ENCODE measurements around a stretch of chr3.

DNA sequence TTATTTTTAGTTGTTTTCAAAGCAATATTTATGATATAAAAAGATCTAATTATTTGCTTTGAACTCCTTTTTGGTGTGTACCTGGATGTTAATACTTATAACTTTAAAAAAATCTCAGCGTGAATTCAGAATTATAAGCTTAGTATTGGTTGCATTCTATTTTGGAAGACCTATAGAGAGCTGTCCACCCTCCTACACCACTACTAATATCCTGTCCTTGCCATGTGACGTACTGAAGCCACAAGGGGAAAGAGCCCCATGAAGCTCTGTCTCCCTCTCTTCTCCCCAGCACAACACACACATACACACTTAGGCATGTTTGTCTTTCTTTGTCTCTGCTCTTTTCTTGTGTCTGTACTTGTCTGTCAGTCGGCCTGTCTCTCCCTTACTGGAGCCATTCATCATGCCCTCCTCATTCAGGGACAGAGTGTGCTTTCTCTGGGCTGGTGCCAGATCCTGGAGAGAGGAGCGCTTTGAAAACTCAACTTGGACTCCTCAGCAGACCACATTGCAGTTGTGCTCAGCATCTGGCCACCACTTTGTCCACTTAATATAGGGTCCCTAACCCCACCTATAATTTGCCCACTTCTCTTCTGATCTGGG, 47.6 kb downstream of the PSMD6 start:
- RRBS, result no CpG with 5 or more reads among the region's 4 CpGs

DNA sequence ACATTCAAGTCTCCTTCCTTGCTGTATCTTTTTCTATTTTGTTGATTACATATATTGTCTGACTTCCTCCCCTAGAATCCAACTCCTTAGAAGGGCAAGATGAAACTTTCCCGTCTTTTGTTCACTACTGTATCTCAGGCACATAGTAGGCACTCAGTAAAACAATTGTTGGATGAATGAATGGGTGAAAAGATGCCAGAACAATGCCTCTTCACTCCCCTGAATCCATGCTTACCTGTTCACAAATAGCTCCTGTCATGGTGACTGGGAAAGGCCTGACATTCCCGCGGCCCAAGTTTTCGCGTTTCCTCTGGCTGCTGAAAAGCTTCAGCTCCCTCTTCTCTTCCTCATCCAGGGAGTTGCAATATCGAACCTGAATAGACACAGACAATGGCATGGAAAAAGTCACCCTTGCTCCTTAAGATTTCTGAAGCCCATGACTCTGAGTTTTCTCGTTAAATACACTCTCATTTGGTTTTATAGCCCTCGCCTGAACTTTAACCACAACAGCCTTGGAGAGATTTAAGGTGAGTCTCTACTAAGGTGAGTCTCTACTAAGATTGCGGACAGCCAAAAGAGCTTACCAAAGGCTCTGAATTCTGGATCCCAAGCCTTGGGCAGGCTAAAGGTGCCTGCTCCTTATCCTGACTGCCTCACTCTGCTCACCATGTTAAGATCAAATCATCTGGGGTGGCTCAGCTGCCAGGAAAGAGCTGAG, 65.4 kb downstream of the PRICKLE2 start:
- RRBS, result no CpG with 5 or more reads among the region's 9 CpGs

- RRBS, result no CpG with 5 or more reads among the region's 11 CpGs
Observed at GRCh38 chr3:64546665-64547089, 141.1 kb downstream of the ADAMTS9 start.

- RRBS, result 2% methylated on average over 7 of the region's 49 CpGs
Observed at GRCh38 chr3:64684630-64685617, 2.9 kb downstream of the ADAMTS9 start.

- RRBS, result no CpG with 5 or more reads among the region's 38 CpGs
Observed at GRCh38 chr3:64686418-64686992, 1.3 kb downstream of the ADAMTS9 start.

GRCh38 chr3:64954835-64955324, 267.1 kb upstream of the ADAMTS9 start:
- RRBS, result no CpG with 5 or more reads among the region's 4 CpGs

- RRBS, result no CpG with 5 or more reads among the region's 5 CpGs
Observed at GRCh38 chr3:65145878-65146576, 458.2 kb upstream of the ADAMTS9 start.

DNA sequence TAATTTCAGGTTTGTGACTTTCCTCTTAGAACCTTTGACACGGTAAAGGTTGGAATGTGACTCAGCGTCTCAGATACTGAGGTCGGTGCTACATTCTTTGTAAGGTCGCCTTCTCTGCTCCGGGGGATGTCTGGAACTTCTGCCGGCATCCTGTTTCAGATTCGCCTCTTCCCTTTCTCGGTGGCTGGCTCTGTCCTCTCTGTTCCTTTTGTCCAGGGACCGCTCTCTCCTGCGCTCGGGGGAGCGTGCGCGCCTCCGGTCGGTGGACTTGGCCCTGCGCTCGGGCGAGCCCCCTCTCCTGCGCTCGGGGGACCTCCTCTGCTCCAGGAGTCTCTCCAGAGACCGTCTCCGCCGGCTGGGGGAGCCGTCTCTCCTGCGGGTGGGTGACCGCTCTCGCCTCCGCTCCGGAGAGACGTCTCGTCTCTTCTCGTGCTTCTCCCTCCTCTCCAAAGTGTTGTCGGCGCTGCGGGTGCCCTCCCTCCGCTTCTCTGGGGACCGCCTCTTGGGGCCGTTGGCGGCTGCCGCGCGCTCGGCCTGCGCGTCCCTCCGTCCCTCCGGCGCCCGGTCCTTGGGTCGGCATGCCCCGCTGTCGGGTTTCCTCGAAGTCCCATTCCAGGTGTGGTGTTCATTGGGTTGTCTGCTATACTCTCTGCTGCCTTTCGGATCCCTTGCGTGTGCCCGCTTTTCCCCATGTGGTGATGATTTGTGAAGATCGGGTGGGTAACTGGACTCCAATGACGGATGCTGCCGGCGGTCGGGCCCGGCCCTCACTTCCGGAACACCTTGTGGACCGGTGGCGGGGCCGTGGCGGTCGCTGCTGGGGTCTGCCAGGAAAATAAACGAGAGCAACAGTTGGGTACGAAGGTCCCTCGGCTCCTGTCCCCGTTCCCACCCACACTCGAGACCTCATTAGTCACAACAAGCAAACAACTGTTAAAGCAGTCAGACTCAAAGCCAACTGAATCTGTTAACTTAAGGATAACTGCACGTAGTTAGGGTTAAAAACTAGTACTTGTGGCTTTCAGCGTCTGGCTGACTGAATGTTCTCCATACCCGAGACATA, 668.8 kb upstream of the ADAMTS9 start:
- RRBS, result 86% methylated on average over 21 of the region's 77 CpGs

GRCh38 chr3:65889354-65889706, 149.4 kb downstream of the MAGI1 start:
- RRBS, result no CpG with 5 or more reads among the region's 3 CpGs

DNA sequence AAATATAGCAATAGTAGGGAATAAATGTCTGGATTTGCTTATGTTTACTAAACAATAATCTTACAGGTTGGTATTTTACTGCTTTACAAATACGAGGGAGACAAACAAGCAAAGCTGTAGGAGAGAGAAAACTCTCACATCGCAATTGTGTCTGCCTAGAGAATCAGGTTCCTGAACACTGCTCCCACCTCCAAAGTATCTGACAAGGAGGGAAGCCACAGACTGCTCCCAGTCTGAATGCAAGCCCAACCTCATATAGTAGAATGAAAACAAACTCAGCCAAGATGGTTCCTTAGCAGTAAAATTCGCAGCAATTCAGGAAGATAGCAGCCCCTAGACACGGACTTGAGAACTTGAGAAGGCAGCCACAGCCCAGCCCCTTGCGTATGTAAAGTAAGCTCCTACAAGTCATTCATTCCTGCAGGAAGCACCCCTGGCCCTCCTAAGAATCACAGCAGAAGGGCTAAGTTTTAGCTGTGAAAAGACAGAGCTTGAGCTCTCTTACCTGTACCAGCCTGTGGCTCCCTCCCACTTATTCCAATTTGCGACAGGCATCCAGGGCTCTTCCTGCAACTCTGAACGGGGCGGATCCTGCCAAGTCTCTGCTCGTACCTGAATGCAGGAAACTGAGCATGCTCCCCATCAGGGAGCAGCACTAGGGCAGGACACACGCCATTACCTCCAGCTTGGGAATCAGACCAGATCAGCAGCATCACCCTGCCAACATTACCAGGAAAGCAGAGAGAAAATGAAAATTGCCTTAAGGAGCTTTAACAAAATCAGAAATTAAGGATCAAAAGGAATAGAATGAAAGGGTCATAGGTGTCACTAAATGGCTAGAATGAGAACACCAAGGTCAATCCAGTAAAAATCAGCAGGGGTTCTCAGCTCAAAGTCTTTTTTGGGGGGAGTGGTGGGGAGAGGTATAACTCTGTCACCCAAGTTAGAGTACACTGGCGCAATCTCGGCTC, 136.3 kb downstream of the MAGI1 start:
- RRBS, result no CpG with 5 or more reads among the region's 12 CpGs

DNA sequence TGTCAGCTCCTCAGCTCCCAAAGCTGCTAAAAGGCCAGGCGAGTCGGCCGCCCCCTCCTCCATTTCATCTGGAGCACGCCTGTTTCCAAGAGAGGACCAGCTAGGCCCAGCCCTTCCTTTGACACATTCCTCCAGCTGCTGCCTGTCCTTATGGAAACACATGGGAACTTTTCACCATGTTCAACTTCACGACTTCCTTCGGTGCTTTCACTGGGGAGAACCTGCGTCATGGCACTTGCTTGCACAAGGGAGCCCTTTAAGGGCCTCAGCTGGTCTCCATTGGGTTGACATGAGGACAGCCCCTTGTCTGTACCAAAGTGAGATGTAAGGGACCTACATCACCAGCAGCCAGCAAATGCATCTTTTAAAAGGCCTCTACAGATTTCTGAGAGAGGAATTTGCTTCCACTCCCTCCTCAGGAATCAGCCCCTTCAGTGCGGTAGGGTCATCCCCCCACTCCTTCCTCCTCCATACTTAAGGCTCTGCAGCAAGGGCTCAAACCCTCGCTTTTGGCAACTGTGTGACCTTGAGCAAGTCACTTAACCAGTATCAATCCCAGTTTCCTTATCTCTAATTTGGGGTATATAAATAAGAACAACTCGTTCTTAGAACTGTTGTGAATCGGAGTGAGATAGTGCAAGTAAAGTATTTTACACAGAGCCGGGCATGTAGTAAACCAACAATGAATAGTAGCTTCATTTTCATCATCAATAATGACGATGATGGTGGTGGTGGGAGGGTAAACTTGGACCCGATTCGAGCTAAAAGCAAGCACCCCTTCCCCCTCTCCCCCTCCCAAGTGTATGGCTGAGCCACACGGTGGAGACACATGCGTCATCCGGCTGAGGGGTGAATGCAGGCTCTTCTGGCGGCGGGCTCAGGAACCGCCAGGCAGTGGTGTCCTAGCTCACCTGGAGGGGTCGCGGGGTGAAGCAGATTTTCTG, 1.8 kb downstream of the MAGI1 start:
- RRBS, result no CpG with 5 or more reads among the region's 23 CpGs

DNA sequence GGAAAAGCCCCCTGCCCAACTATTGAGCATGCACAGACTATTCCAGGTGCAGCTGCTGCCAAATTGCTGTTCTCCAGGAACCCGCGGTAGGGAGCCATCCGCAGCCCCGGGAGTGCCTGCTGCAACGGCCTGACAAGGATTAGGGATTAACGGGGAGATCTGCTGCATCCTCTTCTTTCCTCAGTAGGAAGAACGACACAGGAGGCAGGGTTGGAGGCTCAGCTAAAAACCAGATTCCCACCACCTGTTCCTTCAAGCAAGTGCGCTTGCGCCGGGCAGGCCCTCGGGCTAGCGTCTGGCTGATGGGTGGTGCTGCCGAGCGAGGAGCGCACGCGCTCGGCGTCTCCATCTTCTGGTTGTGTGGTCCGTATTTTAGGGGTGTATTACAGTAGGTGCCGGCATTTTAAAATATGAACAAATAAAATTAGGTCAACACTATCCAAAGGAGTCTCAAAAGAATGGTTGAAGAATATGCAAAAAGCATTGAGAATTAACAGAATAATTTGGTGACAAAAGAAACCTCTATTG, 25.4 kb upstream of the SLC25A26 start:
- RRBS, result no CpG with 5 or more reads among the region's 21 CpGs

DNA sequence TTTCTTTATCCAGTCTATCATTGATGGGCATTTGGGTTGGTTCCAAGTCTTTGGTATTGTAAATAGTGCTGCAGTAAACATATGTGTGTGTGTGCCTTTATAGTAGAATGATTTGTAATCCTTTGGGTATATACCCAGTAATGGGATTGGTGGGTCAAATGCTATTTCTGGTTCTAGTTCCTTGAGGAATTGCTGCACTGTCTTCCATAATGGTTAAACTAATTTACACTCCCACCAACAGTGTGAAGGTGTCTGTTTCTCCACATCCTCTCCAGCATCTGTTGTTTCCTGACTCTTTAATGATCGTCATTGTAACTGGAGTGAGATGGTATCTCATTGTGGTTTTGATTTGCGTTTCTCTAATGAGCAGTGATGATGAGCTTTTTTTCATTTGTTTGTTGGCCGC, 86.1 kb downstream of the SLC25A26 start:
- RRBS, result no CpG with 5 or more reads among the region's 3 CpGs

- RRBS, result 97% methylated on average over 2 of the region's 24 CpGs
Observed at GRCh38 chr3:66412505-66413472, 88.0 kb downstream of the LRIG1 start.

DNA sequence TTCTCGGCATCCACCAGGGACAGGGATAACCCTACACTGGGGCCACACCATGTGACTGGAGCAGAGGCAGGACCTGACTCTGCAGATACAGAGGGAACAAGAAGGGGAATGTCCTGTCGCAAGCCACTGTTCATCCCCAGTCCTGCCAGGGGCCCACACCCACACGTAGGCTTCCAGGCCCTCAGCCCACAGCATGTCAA, 68.1 kb downstream of the LRIG1 start:
- RRBS, result no CpG with 5 or more reads among the region's 3 CpGs

DNA sequence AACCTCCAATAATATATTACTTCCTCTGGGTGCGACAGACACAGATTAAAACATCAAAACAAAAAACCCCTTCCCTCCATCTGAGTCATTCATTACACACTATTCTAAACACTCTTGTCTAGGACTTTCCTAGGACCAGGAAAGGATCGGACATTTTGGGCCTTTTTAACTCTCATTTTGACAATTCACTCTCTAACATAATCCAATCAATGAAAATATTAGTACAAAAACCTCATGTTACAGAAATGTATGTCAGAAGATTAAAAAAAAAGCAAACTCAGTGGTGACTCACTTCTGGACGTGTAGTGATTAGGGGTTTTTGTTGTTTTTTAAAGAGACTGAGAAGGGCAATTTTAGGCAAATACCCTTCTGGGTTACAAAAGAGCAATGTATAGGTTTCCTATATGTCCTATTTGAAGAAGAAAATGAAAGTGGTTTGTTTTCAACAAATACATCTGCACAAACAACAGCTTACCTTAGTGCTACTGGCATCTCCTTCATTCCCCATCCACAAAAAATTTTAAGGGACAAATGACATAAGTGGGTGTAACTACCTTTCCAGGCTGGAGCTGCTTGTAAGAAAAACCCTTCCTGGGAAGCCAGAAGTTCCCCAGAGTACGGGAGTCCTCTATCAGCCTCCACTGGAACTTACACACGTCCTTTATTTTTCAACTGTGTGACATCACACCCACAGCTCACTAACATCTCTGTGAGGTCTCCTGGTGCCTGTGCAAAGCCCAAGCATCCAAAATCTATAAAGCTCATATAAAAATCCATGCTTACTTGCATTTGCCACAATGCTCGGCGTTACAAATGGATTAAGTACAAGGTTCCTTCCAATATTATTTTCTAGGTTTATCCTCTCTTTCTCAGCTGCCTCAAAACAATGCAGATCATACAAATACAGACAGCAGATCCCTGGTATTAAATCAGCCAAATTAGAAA, 27.8 kb downstream of the LRIG1 start:
- RRBS, result no CpG with 5 or more reads among the region's 7 CpGs

- RRBS, result no CpG with 5 or more reads among the region's 13 CpGs
Observed at GRCh38 chr3:66473678-66474263, 27.1 kb downstream of the LRIG1 start.

GRCh38 chr3:66798009-66798601, 200.0 kb upstream of the KBTBD8 start:
- RRBS, result 21% methylated on average over 13 of the region's 25 CpGs

Measured in epithelial cell of prostate (primary cell).